ENCODE results near the gene C1orf56.

DNA sequence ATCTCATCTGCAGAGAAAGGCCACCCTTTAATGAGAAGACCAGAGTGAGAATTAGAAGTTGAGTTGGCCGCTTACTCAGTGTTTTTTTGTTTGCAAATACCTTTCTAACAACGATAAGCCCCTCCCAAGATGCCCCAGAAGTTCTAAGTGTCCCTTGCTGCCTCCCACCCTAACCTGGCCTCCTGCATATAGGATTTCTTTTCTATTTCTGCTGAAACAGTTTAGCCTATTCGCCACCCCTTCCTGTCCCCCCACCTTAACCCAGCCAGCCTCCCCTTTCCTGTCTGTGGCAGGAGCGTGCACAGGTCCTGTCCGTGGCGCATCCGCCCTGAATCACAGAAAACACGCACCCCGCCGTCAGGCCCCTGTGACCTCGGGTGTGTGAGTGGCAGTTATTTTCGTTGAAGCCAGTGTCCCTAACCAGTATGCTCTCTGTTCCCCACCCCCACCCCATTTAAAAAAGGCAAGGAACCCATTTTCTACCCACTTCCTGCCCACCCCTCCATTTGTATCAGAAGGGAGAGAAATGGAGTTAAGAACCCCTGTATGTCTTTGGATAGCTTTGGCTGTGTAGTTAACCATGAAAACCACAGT, 1.6 kb downstream of the PLEKHO1 start:
- PRO-cap = no peak

GRCh38 chr1:150153965-150154439, 4.3 kb downstream of the PLEKHO1 start:
- PRO-cap = no peak

GRCh38 chr1:150182188-150182763, 32.6 kb downstream of the PLEKHO1 start:
- PRO-cap = no peak

DNA sequence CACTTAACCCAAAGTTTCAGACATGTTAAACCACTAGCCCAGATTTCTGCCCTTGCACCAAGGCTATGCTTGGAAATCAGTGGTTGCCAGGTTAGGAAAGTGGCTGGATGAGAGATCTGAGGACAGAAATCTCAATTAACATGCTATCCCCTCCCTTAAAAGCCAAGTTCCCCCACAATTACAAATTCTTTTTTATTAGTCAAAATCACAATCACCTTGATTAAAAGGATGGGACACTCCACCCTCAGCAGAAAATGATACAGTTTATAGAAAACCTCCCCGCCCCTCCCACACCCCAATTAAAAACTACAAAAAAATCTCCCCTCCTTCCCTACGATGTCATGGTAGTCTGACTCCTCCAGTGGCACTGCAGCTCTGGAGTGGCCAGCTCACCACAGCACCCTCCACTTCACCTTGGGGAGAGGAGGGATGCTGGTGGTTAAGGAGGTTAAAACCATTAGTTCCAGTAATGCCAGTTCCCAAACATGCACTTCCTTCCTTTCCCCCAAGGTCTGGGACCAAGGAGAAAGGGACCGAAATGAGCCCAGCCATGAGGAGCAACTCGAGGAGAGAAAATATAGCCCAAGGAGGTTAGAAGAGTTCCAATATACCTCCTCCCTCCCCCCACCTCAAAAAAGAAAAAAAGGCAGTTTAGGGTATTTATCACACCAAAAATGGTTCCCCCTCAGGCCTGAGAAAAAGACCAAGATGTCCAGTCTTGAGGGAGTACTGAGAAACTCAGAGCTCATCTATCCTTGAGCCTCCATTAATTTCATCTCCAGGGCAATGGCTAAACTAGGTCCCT, 3.4 kb downstream of the APH1A start:
- PRO-cap = no peak

DNA sequence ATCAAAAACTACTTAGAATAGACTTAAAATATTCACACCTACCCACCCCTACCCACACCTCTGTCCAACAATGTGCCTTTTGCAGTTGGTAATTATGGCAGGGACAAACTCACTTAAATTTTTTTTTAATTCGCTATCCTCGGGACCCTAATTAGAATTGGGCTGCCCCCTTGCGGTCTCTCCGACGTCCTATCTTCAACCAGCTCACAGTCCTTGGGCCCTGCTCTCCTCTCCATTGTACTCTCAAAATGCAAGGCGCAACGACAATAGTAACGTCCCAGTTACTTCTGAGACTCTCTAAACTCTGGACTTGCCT, 1.1 kb upstream of the CIART start:
- PRO-cap = unidirectional peak, plus-strand start at position 178 of the sequence

DNA sequence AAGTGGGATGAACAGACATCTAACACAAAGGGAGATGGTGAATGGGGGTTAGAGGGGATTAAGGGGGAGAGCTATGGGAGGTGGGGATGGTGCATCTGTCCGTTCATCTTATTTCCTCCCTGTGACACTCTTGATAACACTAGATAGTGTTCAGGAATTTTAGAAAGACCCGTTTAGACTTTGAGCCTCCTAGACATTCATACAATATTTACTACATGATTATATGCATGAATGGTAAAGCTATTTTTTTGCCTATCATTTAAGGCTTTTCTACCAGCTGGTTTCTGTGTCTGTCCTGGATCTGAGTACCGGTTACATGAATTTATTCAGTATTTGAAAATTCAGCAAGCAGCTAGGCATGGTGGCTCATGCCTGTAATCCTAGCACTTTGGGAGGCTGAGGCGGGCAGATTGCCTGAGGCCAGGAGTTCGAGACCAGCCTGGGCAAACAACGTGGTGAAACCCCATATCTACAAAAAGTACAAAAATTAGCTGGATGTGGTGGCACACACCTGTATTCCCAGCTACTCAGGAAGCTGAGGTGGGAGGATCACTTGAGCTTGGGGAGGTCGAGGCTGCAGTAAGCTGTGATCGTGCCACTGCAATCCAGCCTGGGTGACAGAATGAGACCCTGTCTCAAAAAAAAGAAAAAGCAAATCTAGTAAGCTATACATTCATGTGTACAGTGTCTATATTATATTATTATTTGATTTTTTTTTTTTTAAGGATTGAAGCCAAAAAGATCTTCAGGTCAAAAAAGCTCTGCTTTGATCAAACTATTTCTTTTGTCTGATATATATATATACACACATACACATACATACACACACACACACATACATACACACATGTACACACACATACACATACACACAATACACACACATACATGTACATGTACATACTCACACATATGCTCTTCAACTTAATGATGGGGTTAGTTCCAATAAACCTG, 17.2 kb upstream of the RPRD2 start:
- PRO-cap = no peak

DNA sequence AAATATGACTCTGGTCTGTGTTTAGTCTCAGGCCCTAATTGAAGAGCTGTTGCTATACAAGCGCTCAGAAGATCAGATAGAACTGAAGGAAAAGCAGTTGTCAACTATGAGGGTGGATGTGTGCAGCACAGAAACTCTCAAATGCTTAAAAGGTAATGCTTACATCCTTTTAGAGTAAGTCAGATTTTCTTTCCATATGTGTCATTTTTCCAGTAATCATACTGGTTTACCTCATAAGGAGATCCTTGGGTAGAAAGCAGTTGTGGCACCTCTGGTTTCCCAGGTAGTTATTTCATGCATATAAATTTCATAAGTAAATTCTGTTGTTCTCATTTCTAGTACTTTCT, 43.0 kb upstream of the TARS2 start:
- PRO-cap = no peak

DNA sequence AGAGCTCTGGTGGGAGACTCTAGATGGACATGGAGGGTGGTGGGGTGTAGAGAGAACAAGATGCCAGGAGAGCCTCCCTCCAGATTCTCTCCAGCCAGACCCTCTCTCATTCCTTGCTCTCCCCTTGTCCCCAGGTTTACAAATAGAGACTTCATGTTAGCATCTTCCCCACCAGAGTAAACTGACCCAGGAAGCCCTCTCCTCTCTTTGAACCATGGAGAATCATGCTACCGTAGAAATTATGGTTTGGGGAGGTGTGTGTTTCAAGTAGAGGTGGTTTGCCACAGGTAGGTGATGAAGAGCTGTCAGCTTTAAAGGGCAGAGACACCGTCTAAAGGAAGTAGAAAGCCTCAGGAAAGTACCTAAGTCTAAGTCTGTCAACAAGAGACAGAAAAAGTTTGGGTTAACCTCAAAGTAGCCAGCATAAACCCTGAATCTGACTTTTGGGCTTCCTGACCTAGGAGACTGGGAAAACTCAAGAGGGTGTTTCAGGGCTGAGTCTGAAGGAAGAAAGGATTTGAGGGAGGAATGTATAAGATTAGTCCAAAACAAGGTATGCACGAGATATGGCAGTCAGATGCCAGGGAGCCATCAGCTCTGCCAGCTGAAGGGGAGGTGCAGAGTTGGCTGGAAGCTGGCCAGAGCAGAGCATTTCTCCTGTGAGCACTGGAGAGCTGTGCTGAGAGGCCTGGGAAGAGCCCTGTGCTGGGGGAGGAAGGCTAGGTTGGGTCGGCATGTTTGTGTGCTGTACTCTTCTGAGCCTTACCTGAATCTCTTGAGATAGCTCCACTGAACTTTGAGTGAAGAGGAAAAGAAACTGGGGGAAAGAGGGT, 14.2 kb downstream of the ADAMTSL4 start:
- PRO-cap = no peak

DNA sequence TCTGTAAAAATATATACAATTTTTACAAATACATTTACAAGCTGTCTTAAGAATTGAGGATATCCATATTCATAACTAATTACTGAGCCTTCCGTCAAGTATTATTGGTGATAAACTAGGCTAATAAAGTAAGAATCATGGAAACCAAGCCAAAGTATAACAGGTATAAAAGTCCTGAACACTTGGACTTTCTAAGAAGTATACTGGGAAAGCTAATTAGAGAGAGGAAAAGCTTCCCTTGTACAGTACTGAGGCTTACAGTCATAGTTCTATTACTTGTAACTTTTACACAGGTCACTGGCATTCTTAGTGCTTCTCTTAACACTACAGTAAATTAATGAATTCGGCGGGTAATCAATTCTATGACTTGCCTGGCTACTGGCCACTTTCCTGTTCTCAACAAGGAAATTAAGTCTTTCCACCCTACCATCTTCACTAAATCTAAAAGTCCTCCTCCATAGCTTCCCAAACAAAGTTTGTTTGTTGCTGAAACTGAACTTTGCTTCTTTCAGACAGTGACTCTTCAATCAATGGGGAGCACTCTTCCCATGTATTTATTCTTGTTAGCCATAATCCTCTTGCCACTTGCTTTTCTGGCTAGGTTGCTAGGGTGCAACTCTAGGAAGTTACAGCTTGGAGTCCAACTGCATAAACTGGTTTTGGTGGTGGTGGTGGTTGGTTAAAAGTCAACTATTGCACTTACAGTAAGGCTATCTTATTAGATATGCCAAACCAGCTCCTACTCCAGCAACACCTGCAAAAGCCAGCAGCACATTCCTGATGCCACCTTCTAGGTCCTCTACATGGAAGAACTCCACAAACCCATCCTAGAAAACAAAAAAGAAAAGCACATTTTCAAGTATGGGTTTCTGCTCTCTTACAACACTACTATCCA, 2.5 kb downstream of the MCL1 start:
- PRO-cap = no peak

DNA sequence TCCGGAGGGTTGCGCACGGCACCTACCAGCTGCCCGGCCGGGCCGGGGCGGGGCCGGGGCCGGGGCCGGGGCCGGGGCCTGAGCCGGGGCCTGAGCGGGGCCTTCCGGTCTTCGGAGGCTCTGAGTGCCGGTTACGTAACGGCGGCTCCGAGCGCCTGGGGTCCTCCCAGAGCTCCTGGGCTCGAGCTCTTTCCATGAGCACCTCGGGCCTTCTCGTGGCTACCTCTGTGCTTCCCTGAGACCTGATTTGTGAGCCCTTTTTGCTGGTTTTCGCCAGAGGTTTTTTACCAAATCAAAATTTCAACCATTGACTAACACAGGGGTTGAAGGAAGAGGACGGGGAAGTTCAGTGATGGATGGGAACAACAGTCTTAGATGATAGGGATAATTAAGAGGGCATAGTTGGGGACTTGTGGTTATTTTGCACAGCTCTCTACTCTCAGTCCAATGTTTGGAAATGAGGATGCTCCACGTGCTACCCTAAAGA, 357 bp upstream of the MCL1 start:
- PRO-cap = bidirectional peak, plus-strand start at position 81 of the sequence, minus-strand start outside the sequence

DNA sequence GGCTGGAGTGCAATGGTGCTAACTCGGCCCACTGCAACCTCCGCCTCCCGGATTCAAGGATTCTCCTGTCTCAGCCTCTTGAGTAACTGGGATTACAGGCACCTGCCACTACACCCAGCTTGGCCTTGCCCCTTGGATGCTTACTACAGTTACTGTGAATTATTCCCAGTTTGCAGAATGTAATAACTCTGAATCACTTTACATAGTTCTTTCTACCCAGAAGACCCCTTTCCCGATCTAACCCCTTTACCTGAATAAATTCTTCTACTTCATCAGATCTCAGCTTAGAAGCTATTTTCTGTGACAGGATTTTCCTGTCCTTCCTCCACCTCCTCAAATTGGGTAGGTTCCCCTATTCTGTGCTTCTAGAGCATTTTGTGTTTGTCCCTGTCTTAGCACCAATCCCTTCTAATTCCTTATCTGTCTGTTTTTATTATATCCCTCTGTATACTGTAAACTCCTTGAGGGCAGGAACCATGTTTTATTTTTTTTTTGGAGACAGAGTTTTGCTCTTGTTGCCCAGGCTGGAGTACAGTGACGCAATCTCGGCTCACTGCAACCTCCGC, 12.5 kb downstream of the ENSA start:
- PRO-cap = no peak

DNA sequence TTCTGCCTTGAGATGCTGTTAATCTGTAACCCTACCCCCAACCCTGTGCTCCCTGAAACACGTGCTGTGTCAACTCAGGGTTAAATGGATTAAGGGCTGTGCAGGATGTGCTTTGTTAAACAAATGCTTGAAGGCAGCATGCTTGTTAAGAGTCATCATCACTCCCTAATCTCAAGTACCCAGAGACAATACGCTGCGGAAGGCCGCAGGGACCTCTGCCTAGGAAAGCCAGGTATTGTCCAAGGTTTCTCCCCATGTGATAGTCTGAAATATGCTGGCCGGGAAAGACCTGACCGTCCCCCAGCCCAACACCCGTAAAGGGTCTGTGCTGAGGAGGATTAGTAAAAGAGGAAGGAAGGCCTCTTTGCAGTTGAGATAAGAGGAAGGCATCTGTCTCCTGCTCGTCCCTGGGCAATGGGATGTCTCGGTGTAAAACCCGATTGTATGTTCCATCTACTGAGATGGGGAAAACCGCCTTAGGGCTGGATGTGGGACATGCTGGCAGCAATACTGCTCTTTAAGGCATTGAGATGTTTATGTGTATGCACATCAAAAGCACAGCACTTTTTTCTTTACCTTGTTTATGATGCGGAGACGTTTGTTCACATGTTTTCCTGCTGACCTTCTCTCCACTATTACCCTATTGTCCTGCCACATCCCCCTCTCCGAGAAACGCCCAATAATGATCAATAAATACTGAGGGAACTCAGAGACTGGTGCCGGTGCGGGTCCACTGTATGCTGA, 5.8 kb upstream of the ENSA start:
- PRO-cap = no peak

DNA sequence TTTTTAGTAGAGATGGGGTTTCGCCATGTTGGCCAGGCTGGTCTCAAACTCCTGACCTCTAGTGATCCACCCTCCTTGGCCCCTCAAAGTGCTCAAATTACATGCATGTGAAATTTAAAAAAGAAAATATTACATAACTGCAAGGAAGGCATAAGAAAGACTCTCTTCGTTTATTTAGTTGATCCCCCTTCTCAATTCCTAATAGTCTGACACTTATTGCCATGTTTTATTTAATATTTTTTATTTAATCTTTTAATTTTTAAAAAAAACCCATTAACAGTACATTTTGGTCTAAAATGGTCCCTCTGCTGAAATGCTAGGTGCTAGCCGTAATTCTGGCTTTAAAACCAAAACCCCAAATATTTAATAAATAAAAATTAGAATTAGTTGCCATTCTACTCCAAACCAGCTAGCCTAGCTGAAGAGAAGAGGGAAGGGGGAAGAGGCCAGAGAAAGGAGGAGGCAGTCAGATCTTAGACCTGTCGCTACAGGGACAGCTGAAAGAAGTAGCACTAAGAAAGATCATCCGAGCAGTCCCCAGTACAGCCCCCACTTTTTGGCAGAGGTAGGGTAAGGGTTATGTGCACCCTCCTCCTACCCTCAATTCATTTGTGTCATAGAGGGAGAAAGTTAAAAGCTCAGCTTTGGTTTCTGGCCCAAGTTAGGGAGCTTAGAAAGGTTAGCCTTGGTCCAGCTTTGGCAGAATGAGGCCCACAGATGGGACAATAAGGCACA, 9.4 kb downstream of the CERS2 start:
- PRO-cap = no peak

- PRO-cap = no peak
Observed at GRCh38 chr1:150965770-150966927, 8.5 kb downstream of the CERS2 start.

DNA sequence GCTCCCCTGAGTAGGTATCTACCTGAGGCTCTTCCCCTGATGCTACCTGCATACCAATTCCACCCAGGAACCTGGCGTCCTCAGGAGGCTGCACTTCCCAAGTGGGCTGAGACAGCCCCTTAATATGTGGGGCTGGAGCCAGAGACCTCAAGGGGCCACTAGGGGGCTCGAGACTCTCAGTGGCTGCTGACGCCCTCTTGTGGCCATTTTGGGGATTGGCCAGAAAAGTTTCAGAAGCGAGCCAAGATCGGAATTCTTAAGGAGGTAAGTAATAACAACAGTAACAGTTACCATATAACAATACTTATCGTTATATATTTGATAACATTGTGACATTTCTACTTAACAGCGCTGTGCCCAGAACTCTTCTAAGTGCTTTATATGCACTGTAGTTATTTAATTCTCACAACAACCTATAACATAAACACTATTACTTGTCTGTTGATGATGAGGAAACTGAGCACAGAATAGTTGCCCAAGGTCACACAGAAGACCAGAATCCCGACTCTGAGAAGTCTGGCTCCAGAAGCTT, 2.5 kb upstream of the ANXA9 start:
- PRO-cap = no peak

GRCh38 chr1:150998779-150999678, 7.7 kb downstream of the MINDY1 start:
- PRO-cap = no peak

DNA sequence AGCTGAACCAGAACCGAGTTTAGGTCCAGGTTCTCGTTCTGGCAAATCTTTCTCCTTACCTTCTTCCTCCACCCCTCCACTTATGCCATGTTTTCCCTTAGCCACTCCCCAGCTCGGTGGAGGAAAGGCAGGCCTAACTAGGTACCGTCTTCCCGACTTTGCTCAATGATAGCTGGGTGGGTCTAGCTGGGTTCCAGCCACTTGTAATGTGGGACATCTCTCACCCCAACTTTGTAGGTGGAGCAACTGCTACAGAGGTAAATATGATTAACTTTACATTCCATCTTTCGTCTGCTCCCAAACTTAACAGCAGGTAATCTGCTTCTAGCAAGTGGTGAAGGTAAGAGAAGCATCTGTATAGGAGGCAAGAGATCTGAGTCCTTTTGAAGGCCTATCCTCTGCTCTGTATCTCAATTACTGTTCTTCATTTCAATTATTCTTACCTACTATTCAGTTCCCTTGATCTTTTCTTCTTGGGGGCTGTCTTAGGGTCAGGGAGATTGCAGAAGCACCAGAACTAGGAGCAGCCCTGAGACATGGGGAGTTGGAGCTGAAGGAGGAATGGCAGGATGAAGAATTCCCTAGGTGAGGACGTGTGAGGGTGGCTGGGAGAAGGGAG, 801 bp downstream of the BNIPL start:
- PRO-cap = no peak

DNA sequence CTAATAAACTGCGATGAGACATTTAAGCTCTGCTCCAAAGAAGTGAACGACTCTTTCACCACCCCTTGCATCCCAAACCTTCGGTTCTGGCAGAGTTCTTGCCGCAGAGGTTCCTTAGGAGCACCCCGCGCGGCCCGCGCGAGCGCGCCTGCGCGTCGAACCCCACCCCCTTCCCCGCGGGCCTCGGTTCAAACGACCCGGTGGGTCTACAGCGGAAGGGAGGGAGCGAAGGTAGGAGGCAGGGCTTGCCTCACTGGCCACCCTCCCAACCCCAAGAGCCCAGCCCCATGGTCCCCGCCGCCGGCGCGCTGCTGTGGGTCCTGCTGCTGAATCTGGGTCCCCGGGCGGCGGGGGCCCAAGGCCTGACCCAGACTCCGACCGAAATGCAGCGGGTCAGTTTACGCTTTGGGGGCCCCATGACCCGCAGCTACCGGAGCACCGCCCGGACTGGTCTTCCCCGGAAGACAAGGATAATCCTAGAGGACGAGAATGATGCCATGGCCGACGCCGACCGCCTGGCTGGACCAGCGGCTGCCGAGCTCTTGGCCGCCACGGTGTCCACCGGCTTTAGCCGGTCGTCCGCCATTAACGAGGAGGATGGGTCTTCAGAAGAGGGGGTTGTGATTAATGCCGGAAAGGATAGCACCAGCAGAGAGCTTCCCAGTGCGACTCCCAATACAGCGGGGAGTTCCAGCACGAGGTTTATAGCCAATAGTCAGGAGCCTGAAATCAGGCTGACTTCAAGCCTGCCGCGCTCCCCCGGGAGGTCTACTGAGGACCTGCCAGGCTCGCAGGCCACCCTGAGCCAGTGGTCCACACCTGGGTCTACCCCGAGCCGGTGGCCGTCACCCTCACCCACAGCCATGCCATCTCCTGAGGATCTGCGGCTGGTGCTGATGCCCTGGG, at the start of gene C1orf56:
TSS of gene C1orf56 (plus strand) at position 191 of the 906 bp plus-strand sequence.
- PRO-cap = no peak

DNA sequence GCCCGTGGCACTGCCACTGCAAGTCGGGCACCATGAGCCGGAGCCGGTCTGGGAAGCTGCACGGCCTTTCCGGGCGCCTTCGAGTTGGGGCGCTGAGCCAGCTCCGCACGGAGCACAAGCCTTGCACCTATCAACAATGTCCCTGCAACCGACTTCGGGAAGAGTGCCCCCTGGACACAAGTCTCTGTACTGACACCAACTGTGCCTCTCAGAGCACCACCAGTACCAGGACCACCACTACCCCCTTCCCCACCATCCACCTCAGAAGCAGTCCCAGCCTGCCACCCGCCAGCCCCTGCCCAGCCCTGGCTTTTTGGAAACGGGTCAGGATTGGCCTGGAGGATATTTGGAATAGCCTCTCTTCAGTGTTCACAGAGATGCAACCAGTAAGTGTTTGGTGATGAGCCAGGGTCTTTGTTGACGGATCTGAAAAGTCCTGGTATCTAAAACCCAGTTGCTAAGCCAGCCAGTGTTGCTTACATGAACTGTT, 961 bp downstream of the C1orf56 start:
- PRO-cap = no peak

DNA sequence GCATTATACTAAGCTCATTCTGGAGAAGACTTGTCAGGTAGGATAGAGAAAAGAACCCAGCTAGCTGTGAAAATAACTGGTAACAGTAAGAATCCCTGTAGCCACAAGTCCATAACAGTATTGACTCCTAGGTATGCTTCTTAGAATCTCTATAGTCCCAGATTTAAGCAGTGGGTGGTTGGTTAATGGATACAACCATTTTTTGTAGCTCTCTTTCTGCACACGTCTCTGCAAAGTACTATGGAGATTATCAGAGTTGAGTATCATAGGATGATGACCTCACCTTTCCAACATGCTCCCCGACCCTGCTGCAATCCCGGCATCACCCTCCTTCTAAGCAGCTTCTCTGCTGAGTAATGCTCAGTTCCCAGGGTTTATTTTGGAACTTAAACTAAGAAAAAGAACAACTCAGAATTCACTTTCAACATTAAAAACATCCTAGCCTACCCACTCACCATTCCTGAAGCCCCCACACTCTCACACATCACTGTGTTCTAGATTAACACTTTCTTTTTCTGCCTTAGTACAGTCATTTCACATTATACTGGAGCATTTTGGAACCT, 2.6 kb downstream of the MLLT11 start:
- PRO-cap = no peak